Epidermal melanocyte (primary cell): Measurements from ENCODE around the gene LRRC8D.

DNA sequence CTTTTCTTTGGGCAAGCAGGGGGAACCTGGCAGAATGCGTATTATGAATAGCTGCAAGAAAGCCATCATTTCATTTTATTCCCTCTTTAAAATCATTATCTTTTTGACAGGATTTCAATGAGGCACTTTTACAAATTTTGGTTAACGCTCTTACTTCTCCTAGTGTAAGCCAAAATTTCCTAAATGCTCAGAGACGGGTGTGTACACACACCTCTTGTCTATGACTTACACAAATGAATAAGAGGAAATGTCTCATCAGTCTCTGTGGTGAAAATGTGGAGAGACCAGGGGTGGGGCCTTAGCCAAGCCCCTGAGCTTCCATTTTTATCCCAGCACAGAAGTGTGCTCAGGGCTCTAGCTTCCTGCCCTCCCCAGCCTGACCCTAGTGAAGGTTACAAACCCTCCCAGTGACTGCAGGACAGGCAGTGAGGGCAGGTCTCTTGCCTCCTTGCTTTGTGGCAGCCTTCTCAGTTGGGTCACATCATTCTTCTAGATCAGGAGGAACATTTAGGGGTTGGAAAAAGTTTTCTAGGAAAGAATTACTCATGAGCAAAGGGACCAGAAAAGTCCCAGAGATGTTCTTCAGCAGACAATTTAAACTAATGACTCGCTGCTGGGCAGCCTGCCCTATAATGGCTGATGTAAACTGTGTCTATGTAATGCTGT lies 91.8 kb downstream of the LRRC8C start:
- RRBS: no CpG with 5 or more reads among the region's 4 CpGs

- RRBS: no CpG with 5 or more reads among the region's 7 CpGs
These were observed 93.1 kb upstream of the LRRC8D start for GRCh38 chr1:89727705-89728218.

GRCh38 chr1:89739052-89739974 lies 81.5 kb upstream of the LRRC8D start:
- RRBS: no CpG with 5 or more reads among the region's 9 CpGs

DNA sequence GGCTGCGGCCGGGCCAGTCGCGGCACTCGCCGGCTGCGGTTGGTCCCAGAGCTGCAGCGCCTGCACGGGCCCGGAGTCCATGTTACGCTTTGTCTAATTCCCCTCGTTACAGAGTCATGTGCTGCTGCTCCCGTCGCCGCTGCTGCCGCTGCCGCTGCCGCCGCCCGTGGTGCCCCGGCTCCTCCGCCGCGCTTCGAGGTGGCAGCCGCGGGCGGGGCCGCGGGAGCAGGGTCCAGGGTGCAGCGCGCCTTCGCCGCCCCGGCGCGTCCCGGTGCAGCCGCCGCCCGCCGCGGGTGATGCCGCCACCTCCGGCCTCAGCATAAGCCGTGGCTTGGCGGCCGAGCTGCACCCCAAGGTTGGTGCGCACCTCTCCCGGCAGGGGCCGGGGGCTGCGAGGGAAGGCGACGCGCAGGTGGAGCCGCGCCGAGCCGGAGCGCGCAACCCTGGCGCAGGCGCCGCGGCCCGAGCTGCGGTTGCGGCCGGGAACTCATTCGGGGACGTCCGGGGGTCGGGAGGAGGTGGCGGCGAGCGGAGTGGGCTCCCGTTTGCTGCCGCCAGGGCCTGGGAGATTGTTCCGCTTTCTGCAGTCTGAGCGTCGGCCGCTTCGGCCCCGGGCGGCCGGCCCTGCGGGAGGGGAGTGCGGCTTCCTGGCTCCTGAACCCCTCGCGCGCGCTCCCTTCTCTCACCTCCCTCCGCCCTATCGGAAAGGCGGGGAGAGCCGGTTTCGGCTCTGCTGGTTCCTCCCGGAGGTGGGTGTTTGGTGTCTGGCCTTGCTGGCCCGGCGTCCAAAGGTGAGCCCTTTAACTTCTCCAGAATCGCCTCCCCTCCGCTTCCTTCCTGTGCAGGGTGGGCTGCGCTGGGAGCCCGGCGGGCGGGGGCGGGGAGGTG lies at the start of gene LRRC8D:
Gene LRRC8D, plus strand, starts transcription at position 96 of the 888 bp plus-strand sequence.
- RRBS: 3% methylated on average over 78 of the region's 107 CpGs

DNA sequence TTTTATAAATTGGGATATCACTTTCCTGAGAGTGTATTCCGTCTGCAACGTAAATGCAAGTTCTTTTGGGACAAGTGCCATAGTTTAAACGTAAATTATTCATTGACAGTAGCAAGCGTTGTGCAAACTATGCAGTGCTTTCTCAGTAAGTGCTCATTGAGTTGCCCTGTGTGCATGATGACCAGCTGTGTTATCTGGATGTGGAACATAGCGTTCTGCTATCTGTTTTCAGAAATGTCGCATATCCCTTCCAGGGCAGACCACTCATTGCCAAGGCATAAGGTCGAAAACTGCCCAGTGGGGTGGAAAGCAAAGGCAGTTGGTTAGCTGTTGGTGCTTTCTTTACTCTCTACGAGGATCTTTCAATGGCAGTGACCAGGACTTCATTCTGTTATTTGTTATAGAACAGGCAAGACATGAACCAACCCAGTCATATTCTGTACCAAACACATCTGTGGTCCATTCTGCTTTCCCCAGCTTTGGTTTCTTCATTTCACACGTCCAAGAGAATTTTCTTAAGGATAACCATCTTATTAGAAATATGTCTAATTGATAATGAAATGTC lies 51.3 kb downstream of the LRRC8D start:
- RRBS: no CpG with 5 or more reads among the region's 9 CpGs

DNA sequence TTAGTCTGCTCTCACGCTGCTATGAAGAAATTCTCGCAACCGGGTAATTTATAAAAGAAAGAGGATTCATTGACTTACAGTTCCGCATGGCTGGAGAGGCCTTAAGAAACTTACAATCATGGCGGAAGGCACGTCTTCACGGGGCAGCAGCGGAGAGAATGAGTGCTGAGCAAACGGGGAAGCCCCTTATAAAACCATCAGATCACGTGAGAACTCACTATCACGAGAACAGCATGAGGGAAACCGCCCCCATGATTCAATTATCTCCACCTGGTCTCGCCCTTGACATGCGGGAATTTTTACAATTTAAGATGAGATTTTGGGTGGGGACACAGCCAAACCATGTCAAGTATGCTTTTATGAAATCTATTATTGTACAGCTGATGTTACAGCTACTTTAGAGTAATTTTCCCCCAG lies 109.9 kb downstream of the BARHL2 start:
- RRBS: no CpG with 5 or more reads among the region's 14 CpGs

- RRBS: no CpG with 5 or more reads among the region's 9 CpGs
These were observed 59.4 kb downstream of the BARHL2 start for GRCh38 chr1:90657575-90658135.

DNA sequence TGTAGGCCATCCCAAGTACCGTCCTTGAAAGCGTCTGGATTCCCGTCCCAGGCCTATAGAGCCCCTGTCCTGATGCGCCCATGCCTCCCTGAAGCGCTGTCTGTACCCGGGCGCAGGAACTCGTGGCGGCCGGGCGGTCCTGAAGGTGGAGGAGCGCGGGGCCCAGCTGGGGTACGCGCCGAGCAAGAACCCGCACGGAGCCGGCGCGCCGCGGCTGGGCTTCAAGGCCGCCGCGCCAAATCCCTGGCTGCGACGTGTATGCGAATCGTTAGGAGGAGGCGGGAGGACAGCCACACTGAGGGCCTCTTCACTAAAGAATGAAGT lies 10.7 kb downstream of the BARHL2 start:
- RRBS: 6% methylated on average over 10 of the region's 31 CpGs

DNA sequence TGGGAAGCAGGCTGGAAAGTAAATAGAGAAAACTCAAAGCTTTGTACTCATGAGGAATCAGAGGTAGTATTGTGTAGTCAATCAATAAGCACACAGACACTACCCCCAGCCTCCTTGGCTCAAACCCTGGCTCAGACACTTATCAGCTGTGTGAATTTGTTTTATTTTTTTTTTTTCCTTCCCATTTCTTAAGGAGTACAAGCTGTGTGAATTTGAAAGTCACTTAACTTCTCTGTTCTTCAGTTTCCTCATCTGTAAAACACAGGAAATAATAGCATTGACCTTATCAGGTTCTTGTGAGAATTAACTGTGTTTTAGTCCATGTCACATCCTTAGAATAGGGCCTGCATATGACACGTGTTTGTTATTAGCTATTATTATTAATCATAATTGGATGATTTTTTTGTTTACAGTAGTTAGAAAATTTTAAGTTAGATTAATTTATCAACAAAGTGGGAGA lies 31.8 kb upstream of the BARHL2 start:
- RRBS: no CpG with 5 or more reads among the region's 1 CpG

GRCh38 chr1:90950996-90951875 lies 70.6 kb downstream of the ZNF644 start:
- RRBS: no CpG with 5 or more reads among the region's 5 CpGs

- RRBS: no CpG with 5 or more reads among the region's 4 CpGs
These were observed 13.3 kb downstream of the ZNF644 start for GRCh38 chr1:91008482-91008976.

DNA sequence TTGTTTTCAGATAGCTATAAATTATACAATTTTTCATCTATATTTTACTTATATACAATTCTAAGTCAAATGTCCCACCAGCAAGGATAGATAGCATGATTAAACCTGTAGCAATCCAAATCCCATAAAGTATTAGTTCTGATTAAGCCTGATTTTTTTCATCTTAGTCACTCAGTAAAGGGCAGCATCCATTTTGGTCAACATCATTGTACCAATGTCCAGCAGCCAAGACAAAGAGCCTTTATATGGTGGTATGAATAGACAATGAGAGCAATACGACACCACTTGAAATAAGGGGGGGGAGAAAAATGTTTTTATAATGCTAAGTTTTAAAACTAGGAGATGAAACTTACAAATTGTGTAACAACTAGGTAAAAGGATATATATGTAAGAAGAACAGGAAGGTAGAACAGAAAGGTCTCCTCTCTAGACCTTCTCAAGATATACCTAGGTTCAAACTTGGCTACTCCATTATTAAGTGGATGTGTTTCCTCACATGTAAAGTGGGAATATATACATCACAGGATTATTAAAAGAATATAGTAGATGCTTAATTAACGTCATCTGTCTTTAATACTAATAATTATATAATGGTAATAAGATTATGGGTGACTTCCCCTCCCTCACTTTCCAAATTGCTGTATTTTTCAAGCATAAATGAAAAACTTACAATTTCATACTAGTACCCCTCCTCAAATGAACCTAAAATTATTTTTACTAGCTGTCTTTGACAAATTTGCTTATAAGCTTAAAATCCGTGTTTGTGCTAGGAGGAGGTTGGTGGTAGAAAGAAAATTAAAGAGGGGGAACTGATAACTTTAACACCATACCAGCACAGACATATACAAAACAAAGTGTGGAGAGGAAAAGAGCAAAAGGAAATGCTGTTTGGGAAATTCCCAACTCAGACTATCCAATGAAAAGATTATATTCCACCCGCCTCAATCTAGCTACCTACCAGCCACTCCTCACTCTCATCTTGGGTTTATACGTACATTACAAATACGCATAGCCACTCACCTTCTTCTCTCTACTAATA lies 7.1 kb downstream of the ZNF644 start:
- RRBS: no CpG with 5 or more reads among the region's 6 CpGs

DNA sequence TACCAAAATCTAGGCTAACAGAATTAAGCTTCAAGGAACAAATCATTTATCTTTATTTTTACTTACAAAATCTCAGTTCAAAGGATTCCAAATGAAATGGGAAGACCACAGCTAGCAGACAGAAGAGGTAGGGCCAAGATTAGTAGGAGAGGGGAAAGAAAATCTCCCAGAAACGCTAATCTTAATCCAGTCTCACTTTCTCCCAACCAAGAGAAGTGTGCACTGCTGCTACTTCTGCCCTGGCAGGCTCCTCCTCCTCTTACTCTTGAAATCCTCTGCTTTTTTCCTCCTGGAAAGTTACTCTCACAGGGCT lies 4.6 kb downstream of the ZNF644 start:
- RRBS: no CpG with 5 or more reads among the region's 1 CpG

- RRBS: no CpG with 5 or more reads among the region's 2 CpGs
These were observed 48.5 kb upstream of the ZNF644 start for GRCh38 chr1:91070356-91070654.

GRCh38 chr1:91386986-91387592 lies 17.5 kb downstream of the HFM1 start:
- RRBS: no CpG with 5 or more reads among the region's 21 CpGs

DNA sequence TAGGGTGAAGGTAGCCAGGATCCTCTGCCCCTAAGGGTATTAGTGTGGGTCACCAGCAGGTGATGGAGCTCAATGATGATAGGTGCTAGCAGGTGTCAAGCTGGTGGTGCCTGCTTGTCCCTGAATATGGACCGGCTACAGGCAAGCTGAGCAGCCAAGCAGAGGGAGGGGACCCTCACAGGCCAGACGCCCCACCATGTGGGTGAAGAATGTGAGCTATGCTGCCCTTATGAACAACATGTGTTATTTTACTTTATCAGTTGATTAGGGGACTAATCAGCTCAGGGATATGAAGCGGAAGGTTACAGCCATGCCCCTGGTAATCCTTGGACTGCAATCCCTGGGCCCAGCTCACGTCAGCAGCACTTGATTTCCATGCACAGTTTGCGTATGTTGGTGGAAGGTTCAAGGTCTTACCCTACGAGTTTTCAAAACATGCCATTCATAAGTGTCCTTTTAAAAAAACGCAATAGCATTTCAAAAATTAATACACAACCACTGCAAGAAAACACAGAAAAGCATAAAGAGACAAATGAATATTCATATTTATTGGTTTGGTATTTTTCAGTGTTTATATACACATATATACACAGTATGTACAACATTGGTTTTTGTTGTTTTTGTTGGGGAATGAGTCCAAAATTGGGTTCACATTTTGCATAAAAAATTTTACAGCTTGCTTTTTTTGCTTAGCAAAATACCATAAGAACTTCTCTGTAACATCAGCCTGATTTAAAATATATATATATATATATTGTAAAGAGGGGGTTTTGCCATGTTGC lies 106.1 kb downstream of the CDC7 start:
- RRBS: no CpG with 5 or more reads among the region's 7 CpGs

DNA sequence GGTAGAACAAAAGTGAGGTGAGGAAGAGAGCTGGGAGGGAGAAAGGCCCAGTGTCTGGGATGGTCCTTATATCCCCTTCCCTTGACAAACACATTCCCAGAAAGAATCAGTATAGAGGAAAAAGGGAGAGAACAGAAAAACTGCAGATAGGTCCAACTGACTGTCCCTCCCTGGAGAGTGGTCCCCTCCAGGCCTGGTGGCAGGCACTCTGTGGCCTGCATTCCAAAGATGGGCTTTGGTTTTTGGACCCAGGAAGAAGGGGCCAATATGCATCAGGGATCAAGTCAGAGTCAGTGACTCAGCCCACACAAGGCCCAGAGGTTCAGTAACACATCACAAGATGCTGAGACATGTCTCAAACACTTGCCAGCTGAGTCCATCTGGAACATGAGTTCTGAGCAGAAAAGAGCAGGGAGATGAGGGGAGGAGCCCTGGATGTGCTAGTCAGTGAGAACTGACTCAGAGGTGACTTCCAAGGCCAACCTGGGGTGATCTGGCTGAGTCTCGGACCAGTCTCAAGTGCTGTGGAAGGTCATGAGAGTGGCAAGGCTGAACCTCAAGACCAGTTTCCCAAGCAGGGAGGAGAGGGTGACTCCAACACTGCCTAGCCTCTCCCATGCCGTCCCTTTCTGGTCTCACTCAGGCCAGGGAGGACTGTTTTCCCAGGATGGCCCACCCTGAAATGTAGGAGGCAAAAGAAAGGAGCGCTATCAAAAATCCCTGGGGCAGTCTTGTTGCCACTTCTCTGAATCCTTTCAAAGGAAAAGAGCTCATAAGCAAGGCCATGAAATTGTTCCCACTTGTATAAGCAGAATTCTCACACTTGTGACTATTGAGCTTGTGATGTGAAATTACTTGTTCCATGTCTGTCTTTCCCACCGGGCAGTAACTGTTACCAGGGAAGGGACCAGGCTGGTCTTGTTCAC lies 150.2 kb downstream of the CDC7 start:
- RRBS: no CpG with 5 or more reads among the region's 4 CpGs

GRCh38 chr1:91707586-91708291 lies 178.2 kb downstream of the TGFBR3 start:
- RRBS: no CpG with 5 or more reads among the region's 4 CpGs

DNA sequence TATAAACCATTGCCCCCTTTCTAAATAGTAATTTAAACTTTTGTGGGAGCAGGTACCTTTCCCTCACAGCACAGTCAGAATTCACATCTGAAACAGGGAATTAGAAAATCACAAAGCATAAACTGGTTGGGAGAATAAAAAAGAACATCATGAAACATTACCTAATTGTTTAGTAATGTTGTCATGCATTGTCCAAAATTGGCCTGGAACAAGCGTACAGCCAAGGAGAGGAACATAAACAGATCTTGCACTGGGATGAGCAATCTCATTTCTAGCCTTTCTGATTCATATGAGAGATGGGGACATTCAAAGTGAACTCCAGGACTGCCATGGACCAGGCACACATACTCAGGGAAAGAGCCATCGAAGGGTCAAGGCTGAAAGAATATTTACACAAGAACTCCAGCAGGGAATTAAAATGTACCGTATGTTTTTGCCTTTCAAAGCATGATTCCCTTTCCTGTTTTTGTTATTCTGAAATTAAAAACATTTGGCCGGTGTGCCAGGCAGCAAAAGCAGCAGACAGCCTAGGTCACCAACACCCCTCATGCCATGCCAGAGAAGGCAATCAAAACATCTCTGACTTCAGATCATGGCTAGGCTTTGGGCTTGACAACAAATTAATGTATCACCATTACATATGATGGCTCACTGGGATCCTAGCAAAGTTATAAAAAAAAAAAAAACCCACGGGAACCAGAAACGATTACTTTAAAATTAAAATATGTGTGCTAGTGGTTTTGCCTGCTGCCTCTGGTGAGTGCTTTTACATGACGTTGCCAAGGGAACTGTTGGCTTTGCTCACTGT lies 159.9 kb downstream of the TGFBR3 start:
- RRBS: no CpG with 5 or more reads among the region's 7 CpGs

DNA sequence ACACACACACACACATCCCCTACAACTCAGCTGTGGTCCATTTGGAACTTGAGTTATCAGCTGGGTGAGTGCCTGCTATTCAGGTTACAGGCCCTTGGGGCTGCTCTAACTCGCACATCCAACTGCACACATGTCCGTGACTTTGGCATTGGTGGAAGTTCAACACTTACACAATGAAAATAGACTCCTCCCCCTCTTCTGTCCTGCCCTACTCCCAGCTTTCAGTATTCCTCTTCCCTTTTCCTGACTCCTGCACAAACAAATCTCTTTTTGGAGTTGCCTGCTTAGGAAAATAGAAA lies 141.0 kb downstream of the TGFBR3 start:
- RRBS: no CpG with 5 or more reads among the region's 2 CpGs